Bronchus (tissue), 1 donor: ENCODE measurements around a stretch of chr22.

GRCh38 chr22:46790934-46791872 lies 28.8 kb downstream of the TBC1D22A start:
- PRO-cap: unidirectional peak, minus-strand start at chr22:46791624

DNA sequence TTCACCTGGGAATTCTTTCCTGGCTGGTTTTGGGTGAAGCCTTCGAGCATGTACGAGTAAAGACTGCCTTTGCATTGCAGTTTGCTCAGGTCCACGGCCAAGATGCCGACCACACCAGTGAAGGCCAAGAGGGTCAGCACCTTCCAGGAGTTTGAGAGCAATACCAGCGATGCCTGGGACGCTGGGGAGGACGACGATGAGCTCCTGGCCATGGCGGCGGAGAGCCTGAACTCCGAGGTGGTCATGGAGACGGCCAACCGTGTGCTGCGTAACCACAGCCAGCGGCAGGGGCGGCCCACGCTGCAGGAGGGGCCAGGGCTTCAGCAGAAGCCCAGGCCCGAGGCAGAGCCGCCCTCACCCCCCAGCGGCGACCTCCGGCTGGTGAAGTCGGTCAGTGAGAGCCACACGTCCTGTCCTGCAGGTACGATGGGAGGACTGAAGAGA lies 31.0 kb downstream of the TBC1D22A start:
- PRO-cap: no peak

GRCh38 chr22:46916892-46917872 lies 154.7 kb downstream of the TBC1D22A start:
- PRO-cap: no peak

DNA sequence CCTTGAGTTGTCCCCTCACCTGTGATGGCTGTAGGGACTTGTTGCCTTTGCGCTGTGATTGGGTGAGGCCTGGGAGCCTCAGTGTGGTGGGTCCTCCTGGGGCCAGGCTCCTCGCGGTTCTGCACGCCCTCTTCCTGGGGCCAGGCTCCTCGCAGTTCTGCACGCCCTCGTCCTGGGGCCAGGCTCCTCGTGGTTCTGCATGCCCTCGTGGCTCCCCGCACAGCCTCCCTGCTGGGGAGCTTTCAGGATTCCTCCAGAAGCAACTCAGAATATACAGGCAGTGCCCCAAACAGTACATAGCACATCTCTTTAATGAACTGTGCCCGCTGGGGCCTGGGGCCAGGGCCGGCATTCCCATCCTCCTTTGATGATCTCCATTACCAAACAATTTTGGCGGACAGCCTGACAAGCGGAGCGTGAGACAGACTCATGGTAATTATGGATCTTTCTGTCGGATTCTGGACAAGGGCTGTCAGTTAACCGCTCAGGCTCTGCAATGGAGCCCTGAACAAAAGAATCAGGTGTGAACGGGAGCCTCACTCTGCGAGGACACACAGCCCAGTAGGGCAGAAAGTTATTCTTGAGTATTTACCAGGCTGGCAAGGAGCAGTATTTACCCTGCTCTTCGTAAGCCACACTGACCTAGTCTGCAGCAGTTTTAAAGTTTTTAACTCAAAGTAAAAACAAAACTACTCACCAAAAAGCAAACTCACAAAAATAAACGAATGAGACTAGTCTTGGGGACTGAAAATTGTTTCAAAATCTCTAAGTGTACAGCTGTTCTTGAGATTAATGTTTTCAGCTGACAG lies 173.9 kb downstream of the TBC1D22A start:
- PRO-cap: no peak

GRCh38 chr22:47041696-47042314 lies 279.4 kb downstream of the TBC1D22A start:
- PRO-cap: no peak

DNA sequence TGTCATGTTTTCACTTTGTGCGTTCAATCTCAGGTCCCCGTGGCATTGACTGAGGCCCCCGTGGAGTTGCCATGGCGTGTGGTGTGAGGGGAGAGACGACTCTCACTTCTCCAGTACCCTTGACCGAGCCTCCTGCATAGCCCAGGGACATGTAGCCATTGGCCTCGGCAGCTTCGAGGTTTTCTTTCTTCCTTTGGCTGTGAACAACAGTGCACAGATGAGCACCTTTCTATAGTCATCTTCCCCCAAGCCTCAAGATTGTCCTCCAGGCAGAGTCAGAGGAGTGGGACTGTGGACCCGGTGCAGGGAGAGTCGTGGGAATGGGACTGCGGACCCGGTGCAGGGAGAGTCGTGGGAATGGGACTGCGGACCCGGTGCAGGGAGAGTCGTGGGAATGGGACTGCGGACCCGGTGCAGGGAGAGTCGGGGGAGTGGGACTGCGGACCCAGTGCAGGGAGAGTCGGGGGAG lies 399.9 kb downstream of the TBC1D22A start:
- PRO-cap: no peak

- PRO-cap: unidirectional peak, minus-strand start at chr22:47329046; unidirectional peak, minus-strand start at chr22:47329093
These were observed 566.6 kb downstream of the TBC1D22A start for GRCh38 chr22:47328874-47329561.

GRCh38 chr22:48098673-48099428 lies 390.5 kb upstream of the TAFA5 start:
- PRO-cap: no peak

DNA sequence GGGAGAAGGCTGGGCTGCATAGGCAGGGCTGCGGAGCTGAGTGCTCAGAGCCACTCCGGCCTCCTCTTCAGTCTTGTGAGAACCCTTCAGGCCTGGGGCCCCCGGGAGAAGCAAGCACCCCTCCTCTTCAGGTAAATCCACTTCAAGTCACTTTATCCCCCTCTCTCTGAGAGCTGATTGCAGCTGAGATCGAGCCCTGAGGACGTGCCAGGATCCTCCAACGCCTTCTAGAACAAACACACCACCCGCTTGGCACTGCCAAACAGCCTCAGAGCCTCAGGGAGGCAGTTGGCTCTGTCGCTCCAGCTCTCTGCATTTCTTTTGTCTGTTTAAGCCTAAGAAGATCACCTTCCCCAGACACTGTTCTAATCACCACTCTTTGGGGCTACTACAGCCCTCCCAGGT lies 187.9 kb upstream of the TAFA5 start:
- PRO-cap: no peak

- PRO-cap: no peak
These were observed 122.7 kb upstream of the TAFA5 start for GRCh38 chr22:48366728-48367010.

DNA sequence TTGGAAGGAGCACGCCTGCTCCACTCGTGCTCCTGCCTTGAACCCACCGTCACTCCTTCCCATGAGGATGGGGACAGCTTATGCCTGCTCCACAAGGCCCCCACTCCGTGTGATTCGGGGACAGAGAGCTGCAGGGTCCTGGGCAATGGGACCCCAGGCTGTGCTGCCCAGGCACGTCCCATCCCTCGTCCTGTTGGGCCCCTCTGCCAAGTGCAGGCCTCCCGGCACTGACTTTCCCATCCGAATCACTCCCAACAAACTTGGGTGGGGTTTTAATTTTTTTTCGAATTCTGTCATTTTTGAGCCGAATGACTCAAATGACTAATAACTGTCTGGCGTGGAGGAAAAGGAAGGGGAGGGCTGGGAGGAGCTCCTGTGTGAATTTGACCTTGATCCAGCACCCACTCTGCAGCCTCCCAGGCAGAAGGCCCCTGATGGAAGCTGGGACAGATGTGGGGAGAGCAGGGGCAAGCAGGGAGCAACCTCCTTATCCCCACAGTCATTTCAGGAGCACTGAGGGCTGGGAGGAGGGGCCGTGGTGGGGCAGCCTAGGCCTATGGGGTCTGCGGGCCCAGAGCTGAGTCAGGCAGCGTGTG lies 165.1 kb downstream of the TAFA5 start:
- PRO-cap: no peak

GRCh38 chr22:48834481-48834764 lies 345.1 kb downstream of the TAFA5 start:
- PRO-cap: no peak

DNA sequence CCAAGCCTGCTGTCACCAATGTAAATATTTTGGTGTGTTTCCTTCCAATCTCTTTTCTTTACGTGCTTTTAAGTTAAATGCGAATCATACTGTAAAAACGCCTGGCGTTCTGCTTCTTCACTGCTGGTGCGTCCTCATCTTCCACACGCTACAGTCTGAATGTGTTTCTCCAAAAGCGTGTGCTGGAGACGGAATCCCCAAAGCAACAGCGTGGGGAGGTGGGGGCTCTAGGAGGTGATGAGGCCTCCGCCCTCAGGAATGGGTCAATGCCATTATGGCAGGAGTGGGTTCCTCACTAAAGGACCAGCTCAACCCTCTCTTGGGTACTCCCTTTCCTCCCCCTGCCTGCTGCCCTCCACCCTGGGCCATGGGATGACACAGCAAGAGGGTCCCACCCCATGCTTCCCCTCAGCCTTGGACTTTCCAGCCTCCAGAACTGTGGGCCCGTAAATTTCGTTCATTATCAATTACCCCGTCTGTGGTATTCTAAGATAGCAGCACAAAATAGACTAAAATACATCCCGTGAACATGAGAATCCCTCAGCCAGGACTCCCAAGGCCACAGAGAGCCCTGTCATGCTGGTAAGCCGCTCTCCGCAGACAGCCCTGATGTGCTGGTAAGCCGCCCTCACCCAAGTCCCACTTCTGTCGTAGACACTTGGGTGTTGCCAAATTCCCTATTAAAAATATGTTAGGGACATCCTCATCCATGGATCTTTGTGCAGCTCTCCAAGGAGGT lies 220.5 kb downstream of the BRD1 start:
- PRO-cap: no peak

DNA sequence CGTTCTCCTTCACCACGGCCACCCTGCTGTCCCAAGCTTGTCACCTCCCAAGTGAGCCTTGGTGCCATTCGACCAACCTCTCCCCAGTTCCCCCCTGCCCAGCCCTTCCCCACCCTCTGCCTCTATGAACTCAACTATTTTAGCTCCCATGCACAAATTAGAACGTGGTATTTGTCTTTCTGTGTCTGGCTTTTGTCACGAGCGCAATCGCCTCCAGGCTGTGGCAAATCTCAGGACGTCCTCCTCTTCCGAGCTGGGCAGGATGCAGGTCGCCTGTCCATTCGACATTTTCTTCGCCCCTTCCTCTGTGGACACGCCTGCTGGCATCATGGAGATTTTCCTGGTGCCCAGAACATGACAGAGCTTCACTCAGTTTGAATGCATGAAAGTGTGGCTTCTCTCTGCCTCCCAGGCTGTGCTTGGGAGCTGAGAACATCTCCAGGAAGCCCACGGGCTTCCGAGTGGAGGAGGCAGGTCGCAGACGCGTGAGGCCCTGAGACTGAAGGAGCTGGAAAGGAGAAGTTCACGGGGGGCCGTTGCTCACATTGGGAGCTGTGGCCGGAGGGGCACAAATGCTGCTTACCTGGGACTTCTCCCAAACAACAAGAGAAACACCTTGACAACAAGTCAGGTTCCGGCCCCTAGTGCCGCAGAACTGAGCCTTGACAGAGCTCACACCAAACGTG lies 207.2 kb downstream of the BRD1 start:
- PRO-cap: no peak

DNA sequence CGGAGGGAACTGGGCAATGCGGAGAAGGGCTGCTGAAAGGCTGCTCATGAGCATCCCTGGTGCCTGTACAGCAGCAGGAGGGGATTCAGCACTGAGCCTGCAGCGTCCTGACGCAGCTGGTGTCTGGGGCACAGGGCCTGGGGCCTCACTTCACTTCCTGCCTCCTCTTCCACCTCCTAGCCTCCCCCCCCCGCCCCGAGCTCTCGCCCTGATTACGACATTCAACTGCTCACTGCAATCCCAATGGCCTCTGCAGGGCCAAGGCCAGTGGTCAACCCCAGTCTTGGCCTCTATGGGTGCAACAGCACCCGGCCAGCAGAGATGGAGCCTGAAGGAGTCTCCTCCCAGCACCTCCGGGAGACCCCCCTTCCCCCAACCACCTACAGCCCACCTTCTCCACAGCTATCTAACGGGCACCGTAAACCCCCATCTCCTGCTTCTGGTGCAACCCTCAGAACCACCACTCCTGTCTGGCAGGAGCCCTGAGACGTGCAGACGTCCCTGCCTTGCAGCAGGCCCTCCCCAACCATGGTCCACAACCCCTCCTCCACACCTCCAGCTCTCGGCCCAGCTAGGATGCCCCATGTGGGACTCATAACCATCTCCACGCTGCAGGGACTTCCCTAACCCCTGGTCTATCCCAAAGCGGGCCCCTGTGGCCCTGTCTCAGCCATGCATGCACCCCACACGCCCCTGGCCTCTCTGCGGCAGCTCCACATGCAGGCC lies 38.2 kb downstream of the BRD1 start:
- PRO-cap: no peak

- PRO-cap: no peak
These were observed 19.6 kb downstream of the BRD1 start for GRCh38 chr22:49808005-49808523.

DNA sequence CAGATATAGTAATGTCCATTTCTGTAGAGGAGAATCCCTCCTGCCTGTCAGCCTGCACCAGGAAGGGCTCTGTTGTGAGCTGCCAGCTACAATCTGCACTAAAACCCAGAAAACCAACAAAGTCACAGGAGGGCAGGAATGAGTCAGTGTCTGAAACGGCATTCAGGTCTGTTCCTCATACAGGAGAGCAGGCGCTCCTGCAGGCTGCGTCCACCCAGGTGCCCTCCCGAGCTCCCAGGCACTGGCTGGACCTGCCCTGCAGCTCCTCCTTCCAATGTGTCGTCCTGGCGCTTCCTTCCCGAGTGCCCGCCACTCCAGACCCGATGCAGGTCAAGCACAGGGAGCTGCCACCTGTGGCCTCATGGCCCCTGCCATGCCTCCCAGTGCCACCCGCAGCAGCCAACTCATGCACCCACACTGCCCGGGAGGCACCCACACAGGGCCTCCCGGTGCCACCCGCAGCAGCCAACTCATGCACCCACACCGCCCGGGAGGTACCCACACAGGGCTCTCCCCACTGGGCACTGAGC lies 12.0 kb downstream of the BRD1 start:
- PRO-cap: no peak

DNA sequence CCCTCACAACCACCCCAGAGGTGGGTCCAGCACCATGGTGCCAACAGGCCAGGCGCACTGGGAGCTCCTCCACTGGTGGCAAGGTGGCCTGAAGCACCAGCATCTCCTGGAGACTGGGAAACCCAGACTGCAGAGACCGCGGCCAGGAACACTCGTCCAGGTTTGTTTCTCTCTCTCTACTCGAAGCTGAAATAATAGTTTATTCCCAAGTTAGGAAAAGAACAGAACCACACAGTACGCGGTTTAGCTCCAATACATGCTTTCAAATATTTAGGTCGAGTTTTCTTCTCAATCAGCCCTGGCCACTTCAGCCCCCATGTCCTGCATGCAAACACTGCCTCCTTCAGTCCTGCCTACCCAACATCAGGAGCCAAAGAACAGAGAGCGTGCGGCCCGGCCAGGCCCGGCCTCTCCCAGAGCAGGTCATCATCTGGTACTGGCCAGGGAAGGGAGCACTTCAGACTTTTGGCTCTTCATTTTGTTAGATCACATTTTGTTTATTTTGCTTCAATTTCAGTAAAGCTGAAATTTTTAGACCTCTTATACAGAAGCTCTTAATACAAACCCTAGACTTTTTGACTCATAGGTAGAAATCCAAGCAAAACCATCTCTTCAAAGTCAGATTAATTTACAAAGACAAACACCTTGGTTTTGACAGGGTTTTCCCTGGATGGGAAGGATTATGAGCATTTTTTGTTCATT lies 6.7 kb downstream of the BRD1 start:
- PRO-cap: no peak

GRCh38 chr22:49825095-49825364 lies 2.6 kb downstream of the BRD1 start:
- PRO-cap: no peak

DNA sequence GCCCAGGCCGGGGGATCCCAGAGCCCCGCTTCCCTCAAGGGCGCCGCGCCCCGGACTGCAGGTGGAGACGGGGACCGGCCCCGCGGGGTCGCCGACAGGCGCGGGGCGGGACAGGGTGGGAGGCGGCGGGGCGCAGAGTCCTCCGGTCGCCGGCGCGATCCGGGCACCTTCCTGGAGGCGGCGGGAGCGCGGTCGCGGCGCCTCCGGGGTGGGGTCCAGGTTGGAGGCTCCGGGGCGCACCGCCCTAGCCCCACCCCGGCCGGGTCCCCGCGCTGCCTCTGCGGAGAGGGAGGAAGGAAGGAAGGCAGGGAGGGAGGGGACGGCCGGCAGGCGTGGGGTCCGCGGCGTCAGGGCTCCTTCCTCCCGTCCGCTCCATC lies 4.4 kb upstream of the ZBED4 start:
- PRO-cap: no peak